Measurements from ENCODE around the gene PRR23E.

DNA sequence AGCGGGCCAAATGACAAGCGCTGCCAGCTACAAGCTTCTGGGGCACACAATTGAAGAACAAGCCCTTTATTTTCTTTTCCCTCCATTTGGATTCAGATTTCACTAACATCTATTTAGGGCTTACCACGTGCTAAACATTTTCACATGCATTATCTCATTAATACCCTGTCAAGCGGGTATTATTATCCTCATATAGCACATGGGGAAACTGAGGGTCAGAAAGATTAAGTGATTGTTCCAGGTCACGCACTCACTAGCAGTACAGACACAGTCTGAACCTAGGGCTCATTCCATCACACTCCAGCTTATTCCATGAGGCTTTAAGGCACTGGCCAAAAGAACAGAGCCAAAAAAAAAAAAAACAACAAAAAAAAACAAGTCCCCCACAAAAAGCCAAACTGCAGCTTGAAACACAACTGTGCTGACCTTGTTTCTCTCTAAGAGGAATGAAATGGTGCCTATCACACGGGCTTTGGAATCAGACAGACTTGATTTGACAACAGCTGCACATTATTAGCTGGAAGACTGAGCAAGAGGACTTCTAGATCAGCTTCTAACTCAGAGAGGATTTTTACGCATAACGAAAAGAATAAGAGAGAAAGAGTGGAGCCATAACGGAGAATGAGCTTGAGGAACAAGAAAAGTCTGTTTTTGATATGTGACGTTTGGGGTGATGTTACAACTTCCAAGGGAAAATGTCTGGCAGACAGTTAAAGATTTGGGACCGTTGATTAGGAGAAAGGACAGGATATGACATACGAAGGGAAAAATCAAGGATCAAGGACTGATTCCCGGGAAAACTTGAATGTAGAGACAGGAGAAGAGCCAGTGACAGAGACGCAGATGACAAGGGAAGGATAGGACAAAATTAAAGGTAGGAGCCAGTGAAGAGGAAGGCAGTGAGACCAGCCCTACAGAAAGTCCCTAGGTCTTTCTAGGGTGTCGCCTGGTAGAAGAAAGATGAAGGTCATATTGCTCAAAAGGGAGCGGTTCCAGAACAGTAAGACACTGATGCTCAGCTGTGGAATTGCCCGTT, 16.0 kb downstream of the HEG1 start:
- PRO-cap: no peak
- RRBS, 2 experiments: no CpG with 5 or more reads among the region's 17 CpGs

DNA sequence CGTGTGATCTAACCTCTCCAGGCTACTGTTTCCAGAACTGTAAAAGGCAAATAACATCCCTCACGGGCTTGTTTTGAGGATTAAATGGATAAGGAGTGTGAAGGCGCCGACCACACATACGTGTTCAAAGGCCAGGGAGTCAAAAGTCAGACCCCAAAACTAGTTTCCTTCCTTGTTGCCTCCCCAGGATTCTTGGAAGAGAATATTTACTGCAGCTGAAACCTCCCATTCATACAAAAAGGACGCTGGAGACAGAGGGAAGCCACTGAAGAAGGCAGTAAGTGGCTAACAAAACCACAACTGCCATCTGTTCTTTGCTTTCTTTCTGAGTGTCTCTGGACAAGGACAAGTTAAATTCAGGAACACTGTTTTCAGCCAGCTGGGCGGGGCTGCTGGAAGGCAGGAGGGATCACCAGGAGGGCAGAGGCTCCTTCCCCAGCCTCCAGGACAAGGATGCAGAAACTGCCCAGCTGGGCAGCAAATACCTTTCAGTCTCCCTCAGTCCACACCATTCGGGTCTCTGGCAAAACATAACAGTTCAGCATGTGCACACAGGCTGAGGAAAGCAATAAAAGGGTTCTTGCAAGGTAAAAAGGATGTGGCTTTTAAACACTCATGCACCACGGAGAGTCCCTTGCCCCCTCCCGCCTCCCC, 4.2 kb downstream of the HEG1 start:
- PRO-cap: no peak
- RRBS, 2 experiments: no CpG with 5 or more reads among the region's 10 CpGs

GRCh38 chr3:125095123-125096087, 39.6 kb upstream of the HEG1 start:
- PRO-cap: no peak
- RRBS, 2 experiments: no CpG with 5 or more reads among the region's 6 CpGs

- PRO-cap: no peak
- RRBS, 2 experiments: no CpG with 5 or more reads among the region's 26 CpGs
Observed at GRCh38 chr3:125120280-125121241, 64.8 kb upstream of the HEG1 start.

GRCh38 chr3:125200825-125201357, 11.7 kb downstream of the SLC12A8 start:
- PRO-cap: no peak
- RRBS, 2 experiments: no CpG with 5 or more reads among the region's 6 CpGs

- PRO-cap: no peak
- RRBS, 2 experiments: no CpG with 5 or more reads among the region's 8 CpGs
Observed at GRCh38 chr3:125361098-125361902, 13.8 kb downstream of the ZNF148 start.

DNA sequence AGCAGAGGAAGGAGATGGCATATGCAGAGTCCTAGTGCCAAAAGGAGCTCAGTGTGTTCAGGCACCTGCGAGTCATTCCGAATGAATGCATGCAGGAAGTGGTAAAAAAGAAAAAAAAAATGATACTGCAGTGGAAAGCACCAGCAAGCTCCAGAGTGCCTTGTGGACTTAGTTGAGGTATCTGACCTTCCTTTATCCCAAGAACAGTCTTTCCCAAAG, 6.6 kb upstream of the ZNF148 start:
- PRO-cap: no peak
- RRBS, 2 experiments: no CpG with 5 or more reads among the region's 2 CpGs

DNA sequence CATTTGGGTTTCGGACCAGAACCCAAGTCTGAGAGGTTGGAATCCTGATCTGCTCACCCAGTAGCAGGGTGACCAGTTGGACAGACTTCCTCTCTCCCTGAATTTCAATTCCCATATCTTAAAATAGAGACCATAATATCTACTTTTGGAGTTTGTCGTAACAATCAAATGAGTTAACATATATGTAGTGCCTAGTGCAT, 62.8 kb upstream of the ZNF148 start:
- PRO-cap: no peak
- RRBS, 2 experiments: no CpG with 5 or more reads among the region's 2 CpGs

- PRO-cap: no peak
- RRBS, 2 experiments: no CpG with 5 or more reads among the region's 14 CpGs
Observed at GRCh38 chr3:125720369-125720817, 125.1 kb upstream of the OSBPL11 start.

GRCh38 chr3:126178911-126179273, 1.5 kb downstream of the ALDH1L1 start:
- PRO-cap: no peak
- RRBS, 2 experiments: no CpG with 5 or more reads among the region's 5 CpGs

DNA sequence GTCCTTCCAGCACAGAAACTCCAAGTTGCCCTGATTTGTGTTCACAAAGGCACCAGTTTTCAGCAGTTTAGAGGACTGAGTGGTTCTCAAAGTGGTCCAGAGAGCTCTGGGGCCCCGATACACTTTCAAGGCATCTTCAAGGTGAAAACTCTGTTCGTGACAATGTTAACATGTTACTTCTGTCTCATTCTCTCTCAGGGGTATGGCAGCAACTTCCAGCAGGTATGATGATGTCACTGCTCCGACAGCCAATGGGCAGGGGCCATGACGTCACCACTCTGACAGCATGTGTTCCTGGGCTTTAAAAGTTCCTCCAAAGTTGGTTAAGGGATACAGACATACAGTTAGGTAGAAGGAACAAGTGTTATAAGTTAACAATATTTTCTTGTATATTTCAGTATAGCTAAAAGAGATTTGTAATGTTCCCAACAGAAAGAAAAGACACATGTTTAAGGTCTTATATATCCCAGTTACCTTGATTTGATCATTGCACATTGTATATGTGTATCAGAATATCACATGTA, 87.8 kb downstream of the KLF15 start:
- PRO-cap: no peak
- RRBS, 2 experiments: no CpG with 5 or more reads among the region's 4 CpGs

- PRO-cap: no peak
- RRBS, 2 experiments: no CpG with 5 or more reads among the region's 5 CpGs
Observed at GRCh38 chr3:126347333-126347877, 9.8 kb downstream of the KLF15 start.

GRCh38 chr3:126353125-126353572, 4.1 kb downstream of the KLF15 start:
- PRO-cap: no peak
- RRBS, 2 experiments: no CpG with 5 or more reads among the region's 6 CpGs

GRCh38 chr3:126732969-126733620, 29.1 kb downstream of the CHCHD6 start:
- PRO-cap: no peak
- RRBS, 2 experiments: no CpG with 5 or more reads among the region's 8 CpGs

DNA sequence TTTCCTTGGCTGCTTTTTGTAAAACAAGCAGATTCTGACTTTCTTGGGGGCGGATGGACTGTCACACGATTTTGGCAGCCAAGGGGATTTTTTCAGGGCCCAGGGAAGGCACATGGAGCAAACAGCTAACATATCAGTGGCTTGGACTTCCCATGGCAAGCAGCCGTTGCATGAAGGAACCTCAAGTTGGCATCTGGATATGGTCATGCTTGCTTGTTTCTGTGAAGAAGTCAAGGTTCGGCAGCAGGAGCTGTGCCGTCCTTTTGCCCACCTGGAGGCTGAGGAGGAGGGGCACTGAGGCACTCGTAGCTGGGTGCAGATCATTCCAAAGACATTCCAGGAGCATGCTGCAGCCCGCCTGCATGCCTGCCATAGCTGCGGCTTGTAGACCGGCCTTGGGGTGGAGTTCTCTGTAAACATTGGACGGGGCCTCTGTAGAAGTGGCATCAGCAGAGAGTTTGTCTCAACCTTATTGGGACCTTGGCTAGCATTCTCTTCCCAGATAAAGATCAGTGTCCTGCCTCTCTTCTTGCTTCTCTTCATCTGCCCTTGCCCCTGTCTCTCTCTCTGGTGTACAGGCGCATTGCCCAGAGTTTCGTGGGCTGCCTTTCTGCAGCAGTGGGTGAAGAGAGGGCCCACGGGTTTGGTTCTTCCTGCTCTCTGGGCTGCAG, 49.2 kb downstream of the CHCHD6 start:
- PRO-cap: no peak
- RRBS, 2 experiments: no CpG with 5 or more reads among the region's 13 CpGs

DNA sequence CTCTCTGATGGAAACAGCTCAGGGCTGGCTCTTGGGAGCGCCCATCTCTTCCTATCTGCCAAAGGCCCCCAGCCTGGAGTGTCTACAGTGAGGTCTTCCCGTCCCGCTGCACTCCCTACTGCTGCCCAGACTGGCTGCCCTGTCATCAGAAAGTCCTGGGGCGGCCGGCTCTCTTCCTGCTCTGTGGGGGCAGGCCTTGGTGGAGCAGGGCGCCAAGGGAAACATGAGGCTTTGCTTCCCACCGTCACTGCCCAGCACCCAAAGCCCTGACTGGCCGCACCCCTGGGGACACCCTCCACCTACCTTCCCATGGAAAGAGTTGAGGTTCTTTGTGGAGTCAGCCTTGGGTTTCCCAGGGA, 52.0 kb upstream of the PLXNA1 start:
- PRO-cap: no peak
- RRBS, 2 experiments: no CpG with 5 or more reads among the region's 8 CpGs

DNA sequence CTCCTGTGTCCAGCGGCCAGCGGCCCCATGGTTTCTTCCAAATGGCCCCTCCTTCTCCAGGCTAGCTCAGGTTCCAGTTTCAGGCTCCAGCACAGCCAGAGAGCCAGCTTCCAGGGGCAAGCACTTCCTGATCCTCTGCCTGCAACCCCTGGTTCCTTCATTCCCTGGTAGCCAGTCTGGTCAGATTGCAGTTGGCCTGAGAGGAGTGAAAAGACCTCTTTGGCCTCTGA, 21.0 kb upstream of the PLXNA1 start:
- PRO-cap: no peak
- RRBS, 2 experiments: no CpG with 5 or more reads among the region's 2 CpGs

DNA sequence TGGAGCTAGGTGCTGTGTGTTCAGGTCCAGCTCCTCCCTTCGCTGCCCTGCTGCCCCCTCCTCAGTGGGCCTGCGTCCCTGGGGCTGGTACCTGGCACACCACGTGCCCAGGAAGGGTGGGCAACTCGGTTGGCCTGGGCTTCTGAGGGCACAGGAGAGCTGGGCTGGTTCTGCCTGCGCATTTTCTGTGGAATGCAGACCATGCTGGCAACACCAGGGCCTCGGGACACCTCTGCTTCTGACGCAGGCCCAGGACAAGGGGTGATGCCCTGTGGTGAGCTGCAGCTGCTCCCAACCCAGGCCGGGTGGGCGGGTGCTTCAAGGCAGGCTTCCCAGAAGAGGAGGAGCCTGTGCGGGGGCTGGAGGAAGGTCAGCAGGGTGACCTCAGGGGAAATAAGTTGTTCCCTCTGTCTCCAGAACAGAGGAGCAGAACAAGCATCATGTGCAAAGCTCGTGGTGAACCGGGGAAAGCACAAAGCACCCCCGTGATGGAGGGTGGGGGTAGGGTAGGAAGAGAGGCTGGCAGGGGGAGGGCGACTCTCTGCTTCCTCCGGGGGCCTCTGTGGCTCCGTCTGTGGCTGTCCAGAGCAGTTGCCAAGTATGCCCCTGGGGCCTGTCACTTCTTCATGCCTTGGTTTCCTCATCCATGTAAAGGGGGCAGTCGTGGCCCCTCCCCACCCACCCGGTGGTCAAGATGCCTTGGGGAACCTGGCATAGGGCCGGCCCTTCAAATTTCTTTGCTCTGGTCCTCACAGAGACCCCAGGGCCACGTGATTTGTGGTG, 10.9 kb upstream of the PLXNA1 start:
- PRO-cap: no peak
- RRBS, 2 experiments: 71 to 78% methylated on average over 4 of the region's 20 CpGs

GRCh38 chr3:127193026-127193431, at the start of gene PRR23E:
TSS of gene PRR23E (plus strand) at chr3:127193131.
- PRO-cap: no peak
- RRBS, 2 experiments: 85 to 91% methylated on average over 5 to 11 of the region's 20 CpGs

DNA sequence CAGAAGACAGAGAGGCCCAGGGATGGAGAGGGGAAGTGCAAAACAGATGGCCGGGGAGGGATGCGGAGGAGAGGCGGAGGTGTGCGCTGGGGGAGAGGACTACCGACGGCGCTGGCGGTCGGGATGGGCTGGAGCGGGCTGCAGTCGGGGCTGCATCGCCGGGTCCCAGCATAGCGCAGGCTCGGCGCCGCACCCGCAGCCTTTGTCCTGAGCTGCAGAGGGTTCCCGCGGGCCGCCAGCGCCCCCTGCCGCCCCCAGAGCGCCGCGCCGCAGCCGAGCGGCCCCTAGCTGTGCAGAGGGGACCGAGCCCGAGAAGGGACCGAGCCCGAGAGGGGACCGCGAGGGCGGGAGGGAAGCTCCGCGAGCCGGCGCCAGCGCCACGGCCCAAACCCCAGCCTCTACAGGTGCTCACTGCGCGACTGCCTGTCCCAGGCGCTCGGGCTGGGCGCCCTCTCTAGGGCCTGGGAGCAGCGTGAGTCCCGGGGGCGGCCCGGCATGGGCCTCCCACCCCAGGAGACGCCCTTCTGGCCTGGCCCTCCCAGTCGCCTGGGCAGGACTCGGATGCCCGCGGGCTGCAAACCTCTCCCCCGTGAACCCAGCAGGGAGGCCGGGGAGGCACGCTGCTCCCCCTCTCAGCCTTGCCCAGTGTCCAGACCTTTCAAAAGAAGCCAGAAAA, 134.9 kb downstream of the TPRA1 start:
- PRO-cap: no peak
- RRBS, 2 experiments: 2% methylated on average over 13 of the region's 59 CpGs; no CpG with 5 or more reads in 1 of the 2 experiments

Data from HEK293 (cell line).